ENCODE measurements around a stretch of chr6.

GRCh38 chr6:143397071-143397960 is 53.2 kb downstream of the ADAT2 start:
- PRO-cap, result no peak

DNA sequence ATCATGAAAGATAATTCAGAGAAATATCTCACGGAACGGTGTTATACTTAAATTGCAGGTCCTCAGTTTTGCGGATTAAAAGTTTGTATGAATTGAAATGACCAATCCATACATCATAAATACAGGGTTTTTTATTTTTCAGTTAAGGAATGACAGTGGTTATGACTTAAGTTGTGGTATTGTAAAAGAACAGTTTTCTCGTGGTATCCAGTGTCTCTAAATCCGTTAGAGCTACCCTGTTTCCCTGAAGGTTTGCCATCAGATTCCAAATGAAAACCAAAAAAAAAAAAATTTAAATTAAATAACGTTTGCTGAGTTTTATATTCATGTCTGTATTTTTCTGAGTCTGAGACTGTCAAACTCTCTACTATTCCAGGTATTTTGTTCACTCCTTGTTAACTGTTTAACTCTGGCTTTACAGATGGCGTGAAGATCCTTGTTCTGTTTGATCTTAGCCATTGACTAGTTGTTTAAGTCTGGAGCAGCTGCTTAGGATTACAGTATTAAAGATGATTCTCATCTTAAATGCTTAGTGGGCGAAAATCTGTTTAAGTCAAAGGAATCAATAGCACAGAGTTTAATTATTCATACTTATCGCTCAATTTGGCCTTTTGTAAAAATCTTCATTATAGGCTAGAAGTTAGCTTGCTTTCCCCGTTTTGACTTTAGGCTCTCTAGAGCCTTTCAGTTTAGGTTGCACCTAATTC is 2.3 kb downstream of the PHACTR2 start:
- PRO-cap, result no peak

GRCh38 chr6:143744815-143746040 is 67.5 kb downstream of the PHACTR2 start:
- PRO-cap, result no peak

- PRO-cap, result no peak
Measured at GRCh38 chr6:143755479-143755891, 77.7 kb downstream of the PHACTR2 start.

DNA sequence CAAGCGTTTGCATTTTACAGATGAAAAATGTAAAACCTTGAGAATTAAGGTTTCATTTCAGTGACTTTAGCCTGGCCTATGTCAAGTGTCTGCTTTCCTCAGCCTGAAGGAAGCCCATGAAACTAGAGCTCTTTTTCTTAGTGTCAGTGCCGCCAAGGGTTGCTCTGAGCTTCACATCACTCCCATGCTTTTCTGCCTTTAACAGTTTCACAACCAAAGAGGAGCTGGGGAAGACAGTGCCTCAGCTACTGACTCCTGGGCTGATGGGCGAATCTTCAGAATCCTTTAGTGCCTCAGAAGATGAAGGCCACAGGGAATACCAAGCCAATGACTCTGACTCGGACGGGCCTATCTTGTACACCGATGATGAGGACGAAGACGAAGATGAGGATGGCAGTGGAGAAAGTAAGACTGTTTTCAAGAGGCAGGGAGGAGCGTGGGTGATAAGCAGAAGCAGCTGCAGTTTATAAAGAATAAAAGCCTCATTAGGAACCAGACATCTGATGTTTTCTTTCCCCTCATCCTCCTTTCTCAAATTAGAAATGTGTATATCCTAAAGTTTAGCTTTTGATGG is 71.0 kb upstream of the LTV1 start:
- PRO-cap, result no peak

DNA sequence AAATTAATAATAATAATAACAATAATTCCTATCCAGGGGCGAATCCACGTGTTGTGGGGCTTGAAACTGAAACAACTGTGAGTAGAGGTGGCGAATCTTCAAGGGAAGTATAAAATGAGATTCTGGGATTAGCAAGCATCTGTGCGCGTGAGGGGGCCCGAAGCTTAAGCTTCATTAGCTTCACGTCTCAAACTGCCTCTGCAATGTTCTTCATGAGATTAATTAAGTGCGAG is 30.6 kb downstream of the SF3B5 start:
- PRO-cap, result no peak

GRCh38 chr6:144150635-144151681 is 641 bp downstream of the STX11 start:
- PRO-cap, result bidirectional peak, plus-strand start at chr6:144151160, minus-strand start at chr6:144151174; bidirectional peak, plus-strand start at chr6:144151529, minus-strand start at chr6:144151293

DNA sequence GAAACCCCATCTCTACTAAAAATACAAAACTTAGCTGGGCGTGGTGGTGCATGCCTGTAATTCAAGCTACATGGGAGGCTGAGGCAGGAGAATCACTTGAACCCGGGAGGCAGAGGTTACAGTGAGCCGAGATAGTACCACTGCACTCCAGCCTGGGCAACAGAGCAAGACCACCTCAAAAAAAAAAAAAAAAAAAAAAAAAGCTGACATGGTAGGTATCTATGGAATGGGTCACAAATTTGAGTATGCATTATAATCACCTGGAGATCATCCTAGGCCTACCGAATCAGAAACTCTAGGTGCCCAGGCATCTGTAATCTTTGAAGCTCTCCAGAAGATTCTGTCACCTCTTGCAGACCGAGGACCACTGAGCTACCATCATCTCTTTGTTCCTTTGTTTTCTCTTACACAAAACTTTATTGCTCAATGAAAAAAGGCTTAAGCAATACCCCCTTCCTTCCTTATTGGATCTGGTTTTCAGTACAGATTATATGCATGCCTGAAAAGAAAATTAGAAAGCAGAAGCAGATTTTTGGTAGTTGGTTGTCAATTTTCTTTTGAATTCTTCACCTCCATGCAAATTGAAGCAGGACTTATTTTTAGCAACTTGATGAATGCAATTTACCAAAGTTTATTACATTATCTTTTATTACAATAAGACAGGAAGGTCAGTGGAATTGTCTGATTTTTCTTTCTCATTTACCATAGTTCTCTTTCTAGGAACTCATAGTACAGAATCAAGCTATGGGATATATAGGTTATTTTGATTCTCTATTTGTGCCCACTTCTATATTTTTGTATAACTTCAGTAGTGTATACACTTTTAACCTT is 31.3 kb downstream of the STX11 start:
- PRO-cap, result unidirectional peak, minus-strand start at position 369 of the sequence

GRCh38 chr6:144265305-144265873 is 19.7 kb upstream of the UTRN start:
- PRO-cap, result no peak

DNA sequence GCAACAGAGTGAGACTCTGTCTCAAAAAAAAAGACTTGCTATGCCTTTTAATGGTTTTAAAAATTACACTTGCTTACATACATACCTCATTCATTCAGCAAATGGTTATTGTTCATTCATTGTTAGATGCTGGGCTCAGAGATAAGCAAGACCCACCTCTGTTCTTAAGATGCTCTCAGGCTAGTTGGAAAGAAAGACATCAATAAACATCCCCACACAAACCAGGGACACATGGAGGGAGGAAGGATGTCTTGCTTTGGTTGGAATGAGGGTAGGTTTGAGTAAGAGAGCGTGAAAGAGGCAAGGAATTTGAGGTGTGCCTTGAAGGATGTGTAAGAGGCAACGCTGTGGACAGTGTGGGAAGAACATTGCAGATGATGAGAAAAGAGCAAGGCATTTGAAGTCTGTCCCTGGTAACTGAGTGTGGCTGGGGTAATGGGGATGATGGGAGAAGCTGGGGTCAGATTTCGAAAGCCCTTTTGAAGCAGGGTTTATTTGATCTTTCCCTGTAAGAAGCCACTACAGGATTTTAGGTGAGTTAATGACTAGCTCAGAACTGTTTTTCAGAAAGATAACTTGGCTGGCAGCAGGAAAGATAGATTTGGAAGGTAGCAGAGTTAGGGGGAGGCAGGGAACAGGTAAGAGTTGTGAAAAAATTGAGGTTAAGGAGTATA is 17.5 kb downstream of the UTRN start:
- PRO-cap, result no peak

DNA sequence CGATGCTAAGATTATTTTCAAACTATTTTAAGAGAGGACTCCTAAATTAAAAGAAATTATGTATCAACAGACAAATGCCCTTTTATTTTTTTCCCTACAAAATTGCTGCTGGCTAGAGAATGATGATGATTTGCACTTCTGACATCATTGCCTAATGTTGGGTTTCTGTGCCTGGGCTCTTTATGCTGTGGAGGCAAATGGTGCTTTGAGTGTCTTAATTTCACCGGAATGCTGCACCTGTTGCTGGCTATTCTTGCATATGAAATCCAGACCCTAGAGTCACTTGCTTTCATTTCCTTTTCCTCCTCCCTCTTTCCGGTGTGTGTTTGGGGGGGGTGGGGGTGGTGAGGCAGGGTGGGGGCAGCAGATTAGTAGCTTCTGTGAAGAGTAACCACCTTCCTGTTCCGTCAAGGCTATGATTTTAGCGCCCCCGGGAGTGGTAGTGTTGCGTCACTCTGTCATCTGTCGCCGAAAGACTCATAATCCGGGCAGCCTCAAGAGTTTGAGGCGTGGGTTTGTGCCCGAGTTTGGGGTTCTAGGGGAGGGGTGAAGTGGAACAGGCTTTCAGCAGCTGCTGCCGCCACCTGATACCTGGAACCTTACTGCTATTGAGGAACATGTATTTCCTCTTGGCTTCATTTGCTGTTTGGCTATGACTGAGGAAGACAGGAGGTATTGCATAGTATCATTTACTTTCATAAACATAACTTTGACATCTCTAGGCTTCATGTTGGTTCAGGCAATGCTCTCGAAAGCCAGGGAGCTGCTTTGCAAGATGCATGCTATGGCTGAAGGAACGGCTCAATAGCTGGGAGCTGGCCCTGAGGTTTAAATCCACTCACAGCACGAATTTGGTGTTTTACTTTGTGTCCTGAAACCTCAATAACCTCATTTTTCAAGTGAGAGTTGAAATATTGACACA is 49.1 kb downstream of the UTRN start:
- PRO-cap, result no peak

DNA sequence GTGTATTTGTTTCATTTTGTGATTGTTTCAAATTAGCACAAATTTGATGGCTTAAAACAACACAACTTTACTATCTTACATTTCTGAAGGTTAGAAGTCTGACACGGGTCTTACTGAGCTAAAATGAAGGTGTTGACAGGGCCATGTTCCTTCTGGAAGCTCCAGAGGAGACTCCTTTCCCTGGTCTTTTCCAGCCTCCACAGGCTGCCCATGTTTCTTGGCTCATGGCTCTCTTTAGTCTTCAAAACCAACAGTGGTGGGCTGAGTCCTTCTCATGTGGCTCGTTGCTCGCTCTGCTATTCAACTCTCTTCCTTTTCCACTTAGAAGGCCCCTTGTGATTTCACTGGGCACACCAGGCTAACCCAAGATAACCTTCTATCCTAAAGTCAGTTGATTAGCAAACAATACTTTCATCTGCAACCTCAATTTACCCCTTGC is 79.5 kb downstream of the UTRN start:
- PRO-cap, result no peak

DNA sequence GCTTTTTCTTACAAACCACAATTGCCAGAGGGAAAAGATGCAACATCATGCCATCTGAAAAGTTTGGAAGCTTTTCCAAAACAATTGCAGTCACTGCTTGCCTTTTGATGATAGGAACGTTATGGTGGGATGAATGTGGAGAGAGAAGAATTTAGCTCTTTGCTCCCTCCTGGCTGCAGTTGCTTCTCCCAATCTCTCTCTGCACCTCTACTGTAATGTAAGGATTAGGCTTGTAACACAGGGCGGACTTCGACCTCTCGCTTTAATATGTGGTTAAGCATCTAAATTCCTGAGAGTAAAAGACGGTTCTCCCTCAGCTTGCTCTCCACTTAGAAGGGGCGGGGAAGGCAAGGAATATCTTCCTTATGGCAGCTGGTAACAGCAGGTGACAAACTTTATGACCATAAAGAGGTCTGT is 376.1 kb downstream of the UTRN start:
- PRO-cap, result no peak

GRCh38 chr6:145350244-145350542 is 385.1 kb downstream of the EPM2A start:
- PRO-cap, result no peak

- PRO-cap, result no peak
Measured at GRCh38 chr6:147077197-147077696, 127.0 kb upstream of the STXBP5 start.

- PRO-cap, result no peak
Measured at GRCh38 chr6:147211423-147211838, 7.2 kb downstream of the STXBP5 start.

DNA sequence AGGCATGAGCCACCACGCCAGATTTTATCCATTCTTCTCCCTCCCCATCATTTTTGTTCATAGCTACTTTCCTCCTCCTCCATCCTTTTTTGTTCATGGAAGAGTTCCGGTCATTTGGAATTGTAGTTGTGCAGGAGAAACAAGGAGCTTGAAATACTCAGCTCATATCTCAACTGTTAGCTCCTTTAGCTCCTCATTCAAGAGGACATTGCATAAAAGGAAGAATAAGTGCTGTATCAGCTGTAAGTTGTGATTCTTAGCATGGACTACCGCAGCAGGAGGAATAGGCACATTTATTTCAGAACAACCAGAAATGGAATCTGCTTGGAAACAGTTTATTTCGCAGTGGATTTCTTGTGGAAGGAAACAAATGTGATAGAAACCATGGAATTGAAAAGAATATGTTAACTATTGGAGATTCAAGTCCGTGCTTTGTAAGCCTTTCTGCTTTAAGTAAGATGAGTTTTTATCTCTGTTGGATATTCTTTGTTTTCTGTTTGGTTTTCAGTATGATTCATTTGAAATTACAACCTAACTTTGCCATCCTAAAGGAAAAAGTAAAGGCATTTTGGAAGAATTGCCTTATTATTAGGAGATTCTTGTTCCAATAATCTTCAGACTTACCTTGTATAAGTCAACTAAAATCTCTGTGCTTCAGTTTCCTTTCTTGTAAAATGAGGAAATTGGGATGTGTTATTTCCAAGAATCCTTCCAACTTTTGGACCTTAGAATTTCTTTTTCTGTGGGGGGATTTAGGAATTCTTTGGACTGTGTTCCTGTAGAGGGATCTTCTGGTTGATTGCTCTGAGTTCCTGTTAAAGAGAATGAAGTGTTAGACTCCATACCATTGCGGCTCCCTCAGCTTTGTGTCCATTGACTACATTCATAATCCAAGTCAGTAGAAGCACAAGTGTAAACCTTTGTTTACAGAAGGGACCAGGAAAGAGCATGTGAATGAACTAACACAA is 7.9 kb downstream of the STXBP5 start:
- PRO-cap, result no peak

- PRO-cap, result no peak
Measured at GRCh38 chr6:147232286-147233270, 28.4 kb downstream of the STXBP5 start.

DNA sequence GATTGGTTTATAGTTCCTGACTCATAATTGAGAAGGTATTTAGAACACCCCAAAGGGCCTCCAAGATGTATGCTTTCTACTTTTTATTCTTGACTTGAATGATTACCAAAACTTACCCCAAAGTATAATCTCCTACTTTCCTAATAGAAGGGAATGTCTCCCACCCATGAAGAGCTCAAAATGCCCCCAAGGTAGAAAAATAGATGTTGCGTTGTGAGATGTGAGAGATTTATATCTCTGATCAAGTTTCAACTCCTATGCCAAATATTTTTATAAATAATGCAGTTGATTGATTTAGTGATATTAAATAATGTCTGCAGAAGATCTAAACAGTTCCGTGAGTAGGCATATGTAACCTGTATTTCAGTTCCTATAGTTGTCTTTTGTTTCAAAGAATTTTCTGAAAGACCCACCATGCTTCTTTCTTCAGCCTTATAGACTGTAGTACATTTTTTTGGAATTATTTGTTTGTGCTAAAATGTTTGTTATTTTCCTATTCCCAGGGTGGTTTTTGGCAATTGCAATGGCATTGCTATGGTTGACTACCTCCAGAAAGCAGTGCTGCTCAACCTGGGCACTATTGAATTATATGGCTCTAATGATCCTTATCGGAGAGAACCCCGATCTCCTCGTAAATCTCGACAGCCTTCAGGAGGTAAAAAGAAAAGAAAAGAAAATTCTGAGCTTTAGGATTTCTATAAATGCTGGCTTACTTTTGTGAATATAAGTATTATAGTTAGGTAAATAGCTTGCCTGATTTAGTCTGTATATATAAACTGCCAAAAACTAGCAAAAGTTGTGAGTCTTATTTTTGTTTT is 122.6 kb downstream of the STXBP5 start:
- PRO-cap, result no peak

GRCh38 chr6:148199427-148199778 is 143.2 kb upstream of the SASH1 start:
- PRO-cap, result no peak